Airway epithelial cell (primary cell): ENCODE data around the genes KRT15 and FKBP10.

- RAMPAGE, long total RNA: no peak
These were observed 348 bp upstream of the KRT31 start for GRCh38 chr17:41397781-41398130.

DNA sequence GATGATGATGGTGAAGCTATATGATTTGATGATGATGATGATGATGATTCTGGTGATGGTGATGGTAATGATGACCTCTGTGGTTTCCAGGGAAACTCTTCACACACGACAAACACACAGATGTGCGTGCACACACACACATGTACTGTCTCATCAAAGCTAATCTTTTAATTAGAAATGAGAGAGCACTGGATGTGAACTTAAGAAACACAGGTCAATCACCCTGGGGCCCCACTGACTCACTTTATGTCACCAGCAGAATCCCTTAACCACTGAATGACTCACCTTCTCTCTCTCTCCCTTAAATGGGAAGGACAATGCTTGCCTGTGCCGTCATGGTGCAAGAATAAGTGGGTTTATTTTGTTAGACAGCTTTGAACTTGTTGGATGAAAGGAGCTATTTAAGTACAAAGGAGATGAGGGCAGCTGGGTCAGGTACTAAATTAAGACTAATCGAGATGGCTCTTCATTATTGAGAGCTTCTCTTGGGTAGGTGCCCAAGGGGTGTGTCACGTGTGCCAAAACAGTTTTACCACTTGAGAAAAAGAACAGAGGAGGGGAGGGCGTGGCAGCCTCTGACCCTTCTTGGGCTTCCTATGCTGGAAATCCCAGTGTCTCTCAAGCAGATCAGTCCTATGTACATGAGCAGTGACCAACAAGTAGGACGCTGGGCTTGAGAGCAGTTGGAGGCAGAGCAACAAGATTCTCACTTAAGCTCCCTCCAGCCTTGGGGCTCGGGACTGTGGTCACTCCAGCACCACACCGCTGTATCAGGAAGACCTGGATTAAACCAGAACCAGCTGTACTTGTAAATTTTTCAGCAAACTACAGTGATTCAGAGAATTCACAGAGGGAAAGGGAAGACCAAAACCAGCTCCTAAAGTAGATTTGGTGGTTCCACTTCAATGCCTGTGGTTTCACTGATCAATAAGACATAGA lies 6.7 kb upstream of the KRT31 start:
- RAMPAGE, long total RNA: no peak

DNA sequence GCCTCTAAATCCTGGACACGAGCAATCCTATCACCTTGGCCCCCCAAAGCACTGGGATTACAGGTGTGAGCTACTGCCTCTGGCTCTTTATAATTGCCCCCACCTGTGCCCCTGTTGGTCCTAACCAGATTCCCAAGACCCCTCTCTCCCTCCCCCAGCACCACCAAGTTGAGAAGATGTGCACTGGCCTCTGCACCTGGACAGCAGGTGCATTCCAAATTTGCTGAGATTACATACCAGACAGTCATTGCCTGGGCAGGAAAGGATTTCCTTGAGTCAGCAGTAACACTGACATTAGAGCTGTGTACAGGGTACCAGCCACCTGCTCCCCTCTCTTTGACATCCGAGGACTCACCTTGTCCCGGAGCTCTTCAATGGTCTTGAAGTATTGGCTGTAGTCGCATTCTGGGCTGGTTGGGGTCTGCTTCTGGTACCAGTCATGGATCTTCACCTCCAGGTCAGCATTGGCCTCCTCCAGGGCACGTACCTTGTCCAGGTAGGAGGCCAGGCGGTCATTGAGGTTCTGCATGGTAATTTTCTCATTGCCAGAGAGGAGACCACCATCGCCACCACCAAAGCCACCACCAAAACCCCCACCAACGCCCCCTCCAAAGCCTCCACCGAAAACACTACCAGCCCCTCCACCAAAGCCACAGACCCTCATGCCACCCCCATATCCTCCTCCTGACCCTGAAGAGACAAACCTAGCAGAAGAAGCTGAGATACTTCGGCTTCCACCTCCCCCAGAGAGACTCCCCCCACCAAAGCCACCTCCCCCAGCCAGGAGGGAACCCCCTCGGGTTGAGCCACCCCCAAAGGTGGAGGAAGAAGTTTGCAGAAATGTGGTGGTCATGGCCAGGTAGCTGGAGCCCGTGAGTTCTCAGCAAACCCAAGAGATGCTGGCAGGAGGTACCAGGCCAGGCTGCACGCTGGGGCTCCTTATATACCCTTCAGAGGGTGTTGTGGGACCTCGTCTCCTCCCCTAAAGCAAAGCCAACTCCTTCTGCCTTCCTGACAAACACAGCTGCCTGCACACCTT lies at the start of gene KRT15:
KRT15 (minus strand) TSS at position 916 of the 1,039 bp plus-strand sequence.
- RAMPAGE, long total RNA: no peak

DNA sequence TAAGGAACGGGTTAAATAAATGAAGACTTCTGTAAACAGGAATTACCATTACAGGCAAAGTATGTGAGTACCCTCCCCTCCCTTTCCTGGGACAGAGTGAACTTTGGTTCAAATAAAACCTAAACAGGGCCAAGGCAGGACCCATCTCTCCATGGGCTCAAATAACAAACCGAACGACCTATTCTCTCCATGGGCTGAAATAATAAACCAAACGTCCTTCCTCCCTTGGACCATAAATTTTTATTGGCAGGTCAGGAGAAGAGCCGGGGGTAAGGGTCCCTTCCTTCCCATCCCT lies 4.7 kb upstream of the KRT15 start:
- RAMPAGE, long total RNA: no peak

- RAMPAGE, long total RNA: no peak
These were observed 8.0 kb upstream of the KRT19 start for GRCh38 chr17:41535844-41536719.

- RAMPAGE, long total RNA: no peak
These were observed 2.9 kb upstream of the KRT16 start for GRCh38 chr17:41615369-41615883.

DNA sequence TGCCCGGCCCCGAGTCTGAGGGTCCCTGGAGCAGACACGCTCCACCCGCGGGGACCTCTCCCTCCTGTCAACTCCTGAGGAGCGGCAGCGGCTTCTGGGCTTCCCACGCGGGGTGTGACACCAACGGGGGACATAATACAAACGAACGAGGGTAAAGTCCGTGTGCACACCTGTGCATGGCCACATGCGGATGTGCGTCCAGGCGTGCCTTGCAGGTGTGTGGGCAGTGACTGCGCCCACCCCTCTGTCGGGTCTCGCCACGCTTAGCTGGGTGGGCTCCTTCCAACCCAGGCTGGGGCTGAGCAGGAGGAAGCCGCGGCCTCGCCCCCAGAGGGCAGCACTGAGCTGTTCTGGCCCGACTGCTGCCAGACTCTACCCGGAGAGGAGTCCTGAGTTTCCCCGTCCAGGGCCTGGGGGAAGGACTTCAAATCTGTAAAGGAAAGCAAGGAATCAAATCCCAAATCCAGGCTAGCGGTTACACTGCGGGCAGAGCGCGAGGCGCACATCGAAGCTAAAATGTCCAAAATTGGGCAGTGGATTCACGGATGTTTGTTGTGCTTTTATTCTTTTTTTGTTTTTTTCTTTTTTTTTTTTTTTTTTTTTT lies 24.2 kb upstream of the KRT17 start:
- RAMPAGE, long total RNA: no peak

DNA sequence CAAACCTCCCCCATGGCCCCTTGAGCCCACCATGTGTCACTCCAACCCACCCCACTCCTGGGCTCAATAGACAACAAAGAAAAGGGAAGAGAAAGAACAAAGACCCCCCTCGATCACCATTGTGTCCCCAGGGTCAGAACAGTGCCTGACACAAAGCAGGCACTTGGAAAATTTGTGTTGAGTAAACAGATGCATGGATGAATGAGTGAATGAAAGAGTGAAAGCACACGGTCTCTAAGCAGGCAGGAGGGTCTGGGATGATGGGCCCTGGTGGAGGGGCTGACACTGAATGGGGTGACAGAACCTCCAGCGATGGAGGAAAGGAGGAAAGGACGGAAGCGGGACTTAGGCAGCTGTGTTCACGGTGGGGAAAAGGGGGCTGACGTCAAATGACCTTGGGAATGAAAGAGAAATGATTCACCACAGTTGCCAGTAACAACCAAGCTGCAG lies 6.9 kb upstream of the GAST start:
- RAMPAGE, long total RNA: no peak

- RAMPAGE, long total RNA: no peak
These were observed 16.0 kb upstream of the HAP1 start for GRCh38 chr17:41750513-41750796.

- RAMPAGE, long total RNA: no peak
These were observed 14.7 kb downstream of the JUP start for GRCh38 chr17:41771623-41772499.

- RAMPAGE, long total RNA: no peak
These were observed 5.0 kb downstream of the JUP start for GRCh38 chr17:41781254-41782106.

- RAMPAGE, long total RNA: no peak
These were observed 7.5 kb upstream of the JUP start for GRCh38 chr17:41793811-41794580.

DNA sequence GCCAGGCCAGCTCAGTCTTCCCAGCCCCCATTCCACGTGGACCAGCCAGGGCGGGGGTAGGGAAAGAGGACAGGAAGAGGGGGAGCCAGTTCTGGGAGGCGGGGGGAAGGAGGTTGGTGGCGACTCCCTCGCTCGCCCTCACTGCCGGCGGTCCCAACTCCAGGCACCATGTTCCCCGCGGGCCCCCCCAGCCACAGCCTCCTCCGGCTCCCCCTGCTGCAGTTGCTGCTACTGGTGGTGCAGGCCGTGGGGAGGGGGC lies at the start of gene FKBP10:
FKBP10 (plus strand) TSS at position 138 of the 259 bp plus-strand sequence.
- RAMPAGE, long total RNA: start-site peak on the plus strand centred at position 116 of the sequence, 58 bp wide, 316 and 297 reads in 2 replicates

DNA sequence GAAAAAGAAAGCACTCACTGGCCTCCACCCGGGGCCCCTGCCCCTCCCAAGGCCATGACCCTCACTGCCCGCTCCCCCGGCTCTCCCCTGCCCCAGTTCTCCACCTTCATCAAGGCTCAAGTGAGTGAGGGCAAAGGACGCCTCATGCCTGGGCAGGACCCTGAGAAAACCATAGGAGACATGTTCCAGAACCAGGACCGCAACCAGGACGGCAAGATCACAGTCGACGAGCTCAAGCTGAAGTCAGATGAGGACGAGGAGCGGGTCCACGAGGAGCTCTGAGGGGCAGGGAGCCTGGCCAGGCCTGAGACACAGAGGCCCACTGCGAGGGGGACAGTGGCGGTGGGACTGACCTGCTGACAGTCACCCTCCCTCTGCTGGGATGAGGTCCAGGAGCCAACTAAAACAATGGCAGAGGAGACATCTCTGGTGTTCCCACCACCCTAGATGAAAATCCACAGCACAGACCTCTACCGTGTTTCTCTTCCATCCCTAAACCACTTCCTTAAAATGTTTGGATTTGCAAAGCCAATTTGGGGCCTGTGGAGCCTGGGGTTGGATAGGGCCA lies 9.4 kb downstream of the FKBP10 start:
- RAMPAGE, long total RNA: no peak

- RAMPAGE, long total RNA: no peak
These were observed 13.4 kb upstream of the KLHL11 start for GRCh38 chr17:41878641-41879075.

DNA sequence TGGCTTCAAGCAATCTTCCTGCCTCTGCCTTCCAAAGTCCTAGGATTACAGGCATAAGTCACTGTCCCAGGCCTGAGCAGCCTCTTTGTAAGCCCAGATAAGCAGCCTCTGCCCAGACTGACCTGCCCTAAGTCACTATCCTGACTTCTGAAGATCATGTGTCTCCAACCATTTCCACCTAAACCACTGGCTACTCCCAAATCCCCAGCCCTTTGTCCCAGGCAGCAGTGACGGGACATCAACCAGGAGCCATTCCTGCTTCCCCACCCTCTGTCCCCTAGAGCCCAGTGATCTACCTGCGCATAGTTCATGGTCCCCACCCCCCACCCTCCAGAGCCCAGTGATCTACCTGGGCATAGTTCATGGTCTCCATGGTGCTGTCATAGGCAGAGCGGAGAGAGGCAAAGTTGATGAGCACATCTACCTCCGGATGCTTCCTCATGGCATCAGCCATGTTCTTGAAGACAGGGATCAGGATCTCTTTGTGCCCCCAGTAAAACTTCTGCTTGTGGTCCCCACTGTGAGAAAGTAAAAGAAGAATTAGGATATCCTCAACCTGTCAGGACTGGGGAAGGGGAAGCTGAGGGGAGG lies 26.7 kb downstream of the ACLY start:
- RAMPAGE, long total RNA: no peak

DNA sequence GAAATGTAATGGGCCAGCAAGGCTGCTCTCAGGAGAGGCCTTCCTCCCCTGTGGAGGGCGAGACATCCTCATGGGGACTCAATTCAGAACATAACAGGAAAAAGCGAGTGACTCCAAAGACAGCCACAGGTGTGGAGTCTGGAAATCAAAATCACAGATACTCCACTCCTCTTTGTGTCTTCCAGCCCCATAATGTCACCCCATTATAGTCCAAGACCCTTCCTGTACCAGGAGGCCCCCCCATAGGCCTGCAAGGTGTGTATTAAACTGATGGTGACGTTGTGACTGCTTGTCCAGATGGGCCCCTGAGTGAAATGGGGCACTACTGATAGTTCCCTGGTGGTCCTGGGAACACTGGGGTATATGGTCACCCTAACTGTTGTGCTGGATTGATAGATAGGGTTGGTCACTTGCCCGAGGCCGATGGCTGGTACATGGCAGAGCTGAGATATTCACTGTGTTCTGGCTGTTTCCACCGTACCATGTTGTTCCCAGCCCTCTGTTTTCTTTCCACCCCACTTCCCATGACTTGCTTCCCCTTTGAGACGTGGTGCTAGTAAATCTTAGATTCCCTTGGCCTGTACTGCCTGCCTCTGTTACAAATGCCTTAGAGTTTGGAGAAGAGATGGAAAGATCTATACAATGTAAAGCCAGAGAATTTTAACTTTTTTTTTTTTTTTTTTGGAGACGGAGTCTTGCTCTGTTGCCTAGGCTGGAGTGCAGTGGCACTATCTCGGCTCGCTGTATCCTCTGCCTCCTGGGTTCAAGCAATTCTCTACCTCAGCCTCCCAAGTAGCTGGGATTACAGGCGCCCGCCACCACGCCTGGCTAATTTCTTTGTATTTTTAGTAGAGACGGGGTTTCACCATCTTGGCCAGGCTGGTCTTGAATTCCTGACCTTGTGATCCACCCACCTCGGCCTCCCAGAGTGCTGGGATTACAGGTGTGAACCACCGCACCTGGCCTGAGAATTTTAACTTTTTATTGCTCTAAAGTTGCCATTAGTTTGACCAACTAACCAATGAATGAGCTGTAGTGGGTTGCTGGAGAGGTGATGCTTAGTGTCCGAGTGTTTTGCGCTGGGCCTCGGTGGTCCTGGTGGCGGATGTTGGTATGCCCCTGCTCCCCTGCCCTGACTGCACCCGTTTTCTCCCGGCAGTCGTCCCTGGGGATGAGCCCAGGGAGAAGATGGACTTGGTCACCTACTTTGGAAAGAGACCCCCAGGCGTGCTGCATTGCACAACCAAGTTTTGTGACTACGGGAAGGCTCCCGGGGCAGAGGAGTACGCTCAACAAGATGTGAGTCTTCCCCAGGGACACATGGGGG lies 4.6 kb downstream of the CNP start:
- RAMPAGE, long total RNA: no peak

GRCh38 chr17:42016242-42017317 lies 659 bp downstream of the DNAJC7 start:
- RAMPAGE, long total RNA: no peak

- RAMPAGE, long total RNA: no peak
These were observed 6.8 kb upstream of the GHDC start for GRCh38 chr17:42200667-42201947.

DNA sequence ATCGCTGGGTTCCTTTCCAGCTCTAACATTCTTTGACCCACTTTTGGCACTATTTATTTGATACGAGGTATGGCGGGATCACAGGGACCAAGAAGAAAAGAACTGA lies 1.1 kb downstream of the STAT5B start:
- RAMPAGE, long total RNA: no peak